Fallopian tube (tissue), 1 donor: ENCODE measurements around a stretch of chr14.

- PRO-cap = no peak
These were observed 78.7 kb downstream of the PPM1A start for GRCh38 chr14:60327272-60328509.

DNA sequence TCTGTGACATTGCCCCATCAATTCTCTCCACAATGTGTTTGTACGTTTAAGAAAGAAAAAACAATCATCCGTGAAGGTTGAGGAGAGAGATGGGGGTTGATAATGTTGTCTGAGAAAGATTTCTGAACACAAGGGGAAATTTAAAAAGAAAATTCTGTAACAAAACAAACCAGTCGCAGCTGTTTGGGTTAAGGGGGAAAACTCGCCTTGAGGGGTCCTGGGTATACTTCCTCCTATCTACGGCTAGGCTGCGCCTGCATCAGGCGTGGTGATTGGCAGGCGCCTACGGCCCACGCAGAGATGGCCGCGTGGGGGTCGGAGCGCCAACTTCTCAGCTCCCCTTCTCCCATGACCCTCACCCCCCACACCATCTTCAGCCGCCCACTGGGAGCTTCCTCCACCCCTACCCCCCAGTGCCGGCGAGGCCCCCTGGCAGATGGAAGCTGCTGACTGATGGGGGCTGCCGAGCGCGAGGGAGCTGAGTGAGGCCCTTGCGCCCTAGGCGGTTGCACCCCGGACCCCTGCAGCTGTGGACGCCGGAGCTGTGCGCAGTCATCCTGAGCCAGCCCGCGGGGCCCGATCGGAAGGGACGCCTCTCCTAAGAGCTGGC is 12.2 kb downstream of the SIX1 start:
- PRO-cap = no peak

- PRO-cap = no peak
These were observed 4.2 kb upstream of the SIX1 start for GRCh38 chr14:60653475-60653865.

DNA sequence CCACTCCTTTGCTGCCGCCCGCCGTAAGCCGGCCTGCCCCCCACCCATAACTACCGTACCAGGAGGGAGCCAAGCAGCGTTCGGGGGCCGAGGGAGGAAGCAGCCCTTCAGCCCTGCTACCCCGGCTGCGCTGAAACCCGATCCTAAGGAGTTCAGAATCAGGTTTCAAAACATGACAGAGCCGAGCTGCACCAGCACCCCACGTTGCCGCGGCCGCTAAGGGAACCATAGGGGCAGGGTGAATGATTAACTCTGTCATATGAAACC is 1.9 kb downstream of the SIX4 start:
- PRO-cap = unidirectional peak, plus-strand start at position 72 of the sequence; bidirectional peak, plus-strand start at position 168 of the sequence, minus-strand start at position 145 of the sequence

GRCh38 chr14:60722617-60722871 is 1.6 kb downstream of the SIX4 start:
- PRO-cap = no peak

- PRO-cap = no peak
These were observed 149.7 kb downstream of the SLC38A6 start for GRCh38 chr14:61130359-61131471.

- PRO-cap = no peak
These were observed 3.3 kb downstream of the TMEM30B start for GRCh38 chr14:61277852-61278144.

DNA sequence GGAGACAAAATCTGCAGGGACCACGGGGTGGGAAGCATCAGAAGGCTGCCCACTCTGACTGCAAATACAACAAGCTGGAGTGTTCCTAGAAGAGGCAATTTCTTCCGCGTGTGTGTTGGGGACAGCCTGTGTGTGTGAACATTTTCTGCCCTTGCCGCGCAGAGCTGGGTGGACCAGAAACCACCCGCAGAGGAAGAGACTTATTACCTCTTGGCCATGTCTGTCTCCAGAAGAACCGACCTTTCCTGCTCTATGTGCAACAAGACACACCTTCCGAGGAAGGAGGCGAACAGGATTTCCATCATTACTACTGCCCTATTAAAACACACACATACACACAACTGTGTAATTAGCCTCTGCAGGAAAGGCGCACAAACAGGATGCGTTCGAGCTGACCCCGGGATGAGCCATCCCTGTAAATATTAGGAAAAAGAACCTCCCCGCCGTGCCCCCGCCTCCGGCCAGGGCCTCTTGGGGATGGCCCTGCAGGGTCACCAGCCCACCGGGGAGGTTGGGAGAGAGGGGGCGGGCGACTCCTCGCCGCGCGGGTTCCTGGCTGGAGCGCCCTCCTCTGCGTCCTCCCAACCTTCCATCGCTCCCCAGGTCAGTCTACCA is 550 bp upstream of the PRKCH start:
- PRO-cap = no peak

GRCh38 chr14:61435843-61436266 is 114.5 kb downstream of the PRKCH start:
- PRO-cap = no peak

DNA sequence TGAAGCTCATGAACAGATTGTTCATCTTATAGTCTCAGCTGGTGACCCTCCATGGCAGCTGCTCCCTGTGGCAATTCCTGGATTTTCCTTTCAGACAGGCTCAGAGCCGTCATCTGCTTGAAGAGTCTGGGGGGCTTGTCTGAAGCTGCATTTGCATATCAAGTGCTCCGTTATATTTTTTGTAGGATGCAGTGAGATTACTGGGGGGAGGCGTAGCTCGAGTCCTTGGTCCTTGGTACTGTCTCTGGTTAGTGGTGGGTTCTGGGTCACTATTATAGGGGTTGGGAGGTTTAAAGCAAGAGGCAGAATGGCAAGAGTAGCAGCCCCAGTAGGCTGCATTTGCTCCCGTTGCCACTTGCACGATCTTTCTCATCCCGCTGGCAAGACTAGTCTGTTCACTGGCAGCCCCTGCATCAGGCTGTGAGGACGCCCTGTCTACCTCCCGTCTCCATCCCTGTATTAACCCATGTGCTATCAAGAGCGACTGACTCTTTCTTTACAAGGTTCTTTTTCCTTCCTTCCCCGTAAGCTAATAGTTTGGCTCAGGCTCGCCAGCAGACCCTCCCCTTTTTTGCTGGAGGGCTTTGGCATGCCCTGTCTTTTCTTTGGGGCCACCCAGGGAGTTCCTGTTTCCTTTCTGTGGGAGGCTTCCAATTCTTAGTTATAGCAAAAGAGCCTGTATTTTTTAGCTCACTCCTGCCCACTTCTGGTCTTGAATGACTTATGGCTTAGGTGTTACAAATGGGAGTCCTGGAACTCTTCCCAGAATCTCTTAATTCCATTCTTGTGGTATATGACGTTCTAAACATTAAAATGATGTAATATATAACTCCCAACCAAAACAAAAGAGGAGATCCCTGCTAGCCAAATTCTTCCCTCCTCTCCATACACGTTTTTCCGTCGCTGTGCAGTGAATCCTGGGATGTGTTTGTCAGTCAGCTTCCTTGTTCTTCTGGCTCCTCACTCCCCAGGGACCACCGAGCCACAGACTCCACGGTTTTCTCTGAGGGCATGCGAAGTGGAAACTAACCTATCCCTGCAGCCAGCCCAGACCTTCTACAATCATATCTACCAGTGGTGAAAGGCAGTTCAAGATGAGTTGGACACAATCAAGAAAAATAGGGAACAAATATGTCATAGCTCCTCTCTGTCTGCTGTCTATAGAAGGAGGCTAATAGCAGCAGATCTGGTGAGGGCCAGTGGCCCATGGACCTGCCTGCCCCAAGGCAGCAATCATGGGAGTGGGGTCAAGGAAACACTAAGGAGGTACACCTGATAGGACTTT is 149.0 kb downstream of the PRKCH start:
- PRO-cap = no peak

DNA sequence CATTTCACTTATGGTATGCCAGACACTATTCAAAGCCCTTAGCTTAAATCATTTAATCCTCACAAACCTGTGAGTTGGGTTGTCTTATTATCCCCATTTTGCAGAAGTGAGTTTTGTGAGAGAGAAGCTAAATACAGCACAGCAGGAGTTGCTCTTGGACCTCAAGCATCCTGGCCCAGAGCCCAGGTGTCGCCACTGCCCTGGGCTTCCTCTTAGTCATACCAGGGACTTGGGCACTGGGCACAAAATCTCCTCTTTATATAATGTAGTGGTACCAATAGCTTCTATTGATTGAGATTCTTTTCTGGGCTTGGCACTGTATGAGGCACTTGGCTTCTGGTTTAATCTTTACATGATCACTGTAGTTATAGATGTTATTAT is 156.8 kb downstream of the PRKCH start:
- PRO-cap = no peak

- PRO-cap = no peak
These were observed 166.7 kb upstream of the HIF1A start for GRCh38 chr14:61528575-61529001.

DNA sequence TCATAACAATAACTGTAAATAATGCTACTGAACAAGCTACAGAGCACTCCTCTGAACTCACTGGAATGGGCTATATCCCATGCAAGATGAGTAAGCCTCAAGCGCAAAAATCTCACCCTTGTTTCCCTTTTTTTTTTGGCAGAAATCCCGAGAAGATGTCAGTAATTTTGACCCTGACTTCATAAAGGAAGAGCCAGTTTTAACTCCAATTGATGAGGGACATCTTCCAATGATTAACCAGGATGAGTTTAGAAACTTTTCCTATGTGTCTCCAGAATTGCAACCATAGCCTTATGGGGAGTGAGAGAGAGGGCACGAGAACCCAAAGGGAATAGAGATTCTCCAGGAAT is 145.8 kb upstream of the HIF1A start:
- PRO-cap = no peak

GRCh38 chr14:61663646-61664083 is 31.6 kb upstream of the HIF1A start:
- PRO-cap = no peak

GRCh38 chr14:61694707-61695375 is 472 bp upstream of the HIF1A start:
- PRO-cap = bidirectional peak, plus-strand start at chr14:61695520, minus-strand start at chr14:61695236

GRCh38 chr14:63295116-63295945 is 23.4 kb downstream of the GPHB5 start:
- PRO-cap = no peak

DNA sequence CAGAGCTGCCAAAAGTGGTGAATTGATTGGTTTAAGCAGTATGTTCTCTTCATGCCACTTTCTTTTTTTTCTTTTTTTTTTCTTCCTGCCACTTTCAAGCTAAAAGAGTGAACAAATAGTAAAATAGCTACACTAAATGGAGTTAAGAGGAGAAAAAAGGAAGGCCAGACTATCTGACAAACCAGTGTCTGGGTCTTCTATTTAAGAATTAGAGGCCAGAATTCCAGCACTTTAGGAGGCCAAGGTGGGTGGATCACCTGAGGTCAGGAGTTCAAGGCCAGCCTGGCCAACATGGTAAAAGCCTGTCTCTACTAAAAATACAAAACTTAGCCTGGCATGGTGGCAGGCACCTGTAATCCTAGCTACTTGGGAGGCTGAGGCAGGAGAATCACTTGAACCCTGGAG is 9.1 kb upstream of the WDR89 start:
- PRO-cap = no peak

DNA sequence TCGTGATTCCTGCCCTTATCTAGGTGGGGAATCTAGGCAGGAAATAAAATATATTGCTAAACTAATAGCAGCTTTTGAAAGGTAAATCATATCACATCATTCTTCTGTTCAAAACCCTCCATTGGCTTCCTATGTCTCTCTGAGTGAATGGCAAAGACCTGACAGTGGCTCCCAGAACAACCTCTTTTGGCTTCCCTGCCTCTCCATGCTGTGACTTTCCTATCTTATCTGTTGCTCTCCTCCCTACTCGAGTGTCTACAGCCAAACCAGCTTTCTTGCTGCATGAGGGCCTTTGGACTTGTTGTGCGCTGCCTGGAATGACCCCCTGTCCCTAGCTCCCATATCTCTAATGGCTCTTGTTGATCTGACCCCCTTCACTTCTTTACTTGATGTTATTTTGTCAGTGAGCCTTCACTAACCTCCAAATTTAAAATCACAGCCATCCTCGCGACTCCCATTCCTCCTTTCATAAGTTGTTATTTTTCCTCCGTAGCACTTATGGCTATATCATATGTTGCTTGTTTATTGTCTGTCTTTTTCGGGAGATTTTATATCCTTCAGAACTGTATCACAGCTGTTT is 2.5 kb downstream of the SYNE2 start:
- PRO-cap = no peak

- PRO-cap = bidirectional peak, plus-strand start at chr14:63870087, minus-strand start at chr14:63869954
These were observed 17.0 kb downstream of the SYNE2 start for GRCh38 chr14:63869679-63870287.

- PRO-cap = no peak
These were observed 31.4 kb downstream of the SYNE2 start for GRCh38 chr14:63884197-63884688.